Uterus (tissue), 7 donors: ENCODE measurements around a stretch of chr13.

- PRO-cap, 4 experiments: peak in 1 of 4 experiments; most common minus-strand start chr13:30835727 (in 1)
- RAMPAGE, long total RNA, 2 experiments: no peak in any of the 2 experiments
- RRBS: no CpG with 5 or more reads among the region's 16 CpGs
These were observed 70.6 kb upstream of the MEDAG start for GRCh38 chr13:30835323-30836054.

- PRO-cap, 4 experiments: peak in 1 of 4 experiments; most common plus-strand start chr13:30907184 (in 1)
- RAMPAGE, long total RNA, 2 experiments: no peak in any of the 2 experiments
- RRBS: no CpG with 5 or more reads among the region's 15 CpGs
These were observed 1.3 kb downstream of the MEDAG start for GRCh38 chr13:30907018-30908222.

GRCh38 chr13:31201319-31201678, 1.5 kb downstream of the B3GLCT start:
- PRO-cap, 4 experiments: no peak in any of the 4 experiments
- RAMPAGE, long total RNA, 2 experiments: no peak in any of the 2 experiments
- RRBS: no CpG with 5 or more reads among the region's 5 CpGs

GRCh38 chr13:31208112-31208705, 8.4 kb downstream of the B3GLCT start:
- PRO-cap, 4 experiments: peak in 2 of 4 experiments; most common minus-strand start chr13:31208282 (in 2)
- RAMPAGE, long total RNA, 2 experiments: no peak in any of the 2 experiments
- RRBS: no CpG with 5 or more reads among the region's 16 CpGs

GRCh38 chr13:32150600-32151181, 119.1 kb downstream of the FRY start:
- PRO-cap, 4 experiments: peak in 1 of 4 experiments; most common minus-strand start chr13:32150873 (in 1)
- RAMPAGE, long total RNA, 2 experiments: no peak in any of the 2 experiments
- RRBS: no CpG with 5 or more reads among the region's 1 CpG

GRCh38 chr13:32425877-32426512, 1.9 kb downstream of the N4BP2L1 start:
- PRO-cap, 4 experiments: peak in 1 of 4 experiments; most common plus-strand start chr13:32426315 (in 1)
- RAMPAGE, long total RNA, 2 experiments: no peak in any of the 2 experiments
- RRBS: no CpG with 5 or more reads among the region's 11 CpGs

DNA sequence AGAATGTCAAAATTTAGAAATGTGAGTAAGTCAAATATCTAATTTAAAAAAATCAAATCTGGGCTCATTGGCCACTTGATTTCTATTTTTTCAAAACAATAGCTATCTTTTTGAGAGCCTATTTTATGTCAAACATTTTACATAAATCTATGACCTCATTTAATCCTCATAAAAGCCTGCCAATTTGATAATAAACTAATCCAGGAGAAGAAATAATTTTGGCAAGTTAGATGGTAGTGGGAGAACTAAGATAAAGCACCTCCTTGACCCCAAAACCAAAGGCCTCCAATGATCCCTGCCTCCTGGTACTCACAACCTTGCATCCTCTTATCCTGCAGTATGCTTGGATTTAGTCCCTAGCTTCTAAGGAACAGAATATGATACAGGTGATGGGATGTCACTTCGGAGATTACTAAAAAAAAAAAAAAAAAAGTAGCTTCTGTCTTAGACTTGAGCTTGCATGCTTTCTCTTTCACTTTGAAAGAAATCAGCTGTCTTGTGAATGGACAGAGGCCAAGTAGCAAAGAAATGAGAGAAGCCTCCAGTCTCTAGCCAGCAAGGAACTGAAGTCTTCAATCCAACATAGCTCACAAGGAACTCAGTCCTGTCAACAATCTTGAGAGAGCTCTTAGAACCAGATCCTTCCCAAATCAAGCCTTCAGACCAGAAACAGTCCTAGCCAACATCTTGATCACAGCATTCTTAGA, 8.0 kb downstream of the N4BP2L2 start:
- PRO-cap, 4 experiments: no peak in any of the 4 experiments
- RAMPAGE, long total RNA, 2 experiments: no peak in any of the 2 experiments
- RRBS: no CpG with 5 or more reads among the region's 1 CpG

- PRO-cap, 4 experiments: no peak in any of the 4 experiments
- RAMPAGE, long total RNA, 2 experiments: start-site peak on the plus strand in 1 of 2 experiments, at chr13:32672538-32672731 at its widest, 17 reads per replicate
- RRBS: no CpG with 5 or more reads among the region's 1 CpG
These were observed 86.0 kb downstream of the PDS5B start for GRCh38 chr13:32672220-32672783.

DNA sequence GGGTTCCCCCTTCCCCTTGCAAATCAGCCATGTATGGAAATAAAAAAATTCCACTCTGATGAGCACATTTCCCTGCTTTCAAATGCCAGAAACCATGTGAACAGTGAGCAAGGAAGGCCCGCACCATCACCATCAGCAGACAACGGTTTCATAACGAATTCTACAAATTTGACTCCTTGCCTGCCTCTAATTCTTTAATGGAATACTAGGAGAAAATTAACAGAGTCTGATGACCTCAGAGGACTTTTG, 46.8 kb upstream of the KL start:
- PRO-cap, 4 experiments: peak in 4 of 4 experiments; most common plus-strand start position 103 of the sequence (in 4)
- RAMPAGE, long total RNA, 2 experiments: no peak in any of the 2 experiments
- RRBS: no CpG with 5 or more reads among the region's 3 CpGs

DNA sequence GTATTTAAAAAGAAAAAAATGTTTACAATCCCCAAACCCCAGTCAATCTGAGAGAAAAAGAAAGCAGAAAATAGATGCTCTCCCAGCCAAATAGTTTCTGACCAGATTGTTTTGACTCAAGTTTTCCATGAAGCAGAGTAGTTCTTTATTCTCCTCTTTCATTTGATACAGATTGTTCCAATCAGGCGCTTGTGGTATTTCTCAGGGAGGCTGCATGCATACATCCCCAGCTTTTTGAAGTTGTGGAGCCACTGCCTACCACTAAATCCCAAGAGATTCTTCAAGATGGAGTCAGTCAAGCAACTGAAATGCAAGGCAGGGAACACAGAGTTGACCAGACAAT, 110.5 kb downstream of the STARD13 start:
- PRO-cap, 4 experiments: peak in 1 of 4 experiments; most common plus-strand start position 229 of the sequence (in 1)
- RAMPAGE, long total RNA, 2 experiments: no peak in any of the 2 experiments
- RRBS: no CpG with 5 or more reads among the region's 1 CpG

DNA sequence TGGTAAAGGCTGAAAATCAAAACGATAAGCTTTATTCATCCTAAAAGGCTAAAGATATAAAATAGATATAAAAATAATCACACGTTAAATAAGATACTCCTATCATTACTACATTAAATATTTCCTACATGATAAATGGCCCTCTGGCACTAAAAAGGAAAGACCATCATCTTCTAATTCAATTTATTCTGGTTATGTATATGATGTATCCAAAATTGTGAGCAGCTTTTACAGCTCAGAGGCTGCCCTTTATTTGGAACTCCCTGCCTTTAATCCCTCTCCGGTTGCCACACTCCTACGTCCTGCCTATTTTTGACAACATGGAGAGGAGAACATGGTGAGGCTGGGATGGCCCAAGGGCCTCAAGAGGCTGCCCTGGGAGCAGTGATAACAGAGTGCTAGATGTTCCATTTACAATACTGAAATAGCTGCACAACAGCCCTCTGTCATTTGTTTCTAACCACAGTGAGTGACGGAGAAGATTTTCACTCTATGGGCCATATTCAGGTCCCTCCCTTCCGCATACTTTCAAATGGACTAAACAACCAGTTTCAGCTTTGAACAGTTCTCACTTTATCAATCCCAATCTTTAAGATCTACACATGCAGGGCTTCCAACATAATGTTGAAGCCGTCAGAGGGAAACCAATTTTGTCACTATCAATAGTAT, 33.5 kb downstream of the STARD13 start:
- PRO-cap, 4 experiments: no peak in any of the 4 experiments
- RAMPAGE, long total RNA, 2 experiments: start-site peak on the minus strand in 1 of 2 experiments, centred at position 333 of the sequence, 7 reads per replicate
- RRBS: no CpG with 5 or more reads among the region's 7 CpGs

- PRO-cap, 4 experiments: no peak in any of the 4 experiments
- RAMPAGE, long total RNA, 2 experiments: no peak in any of the 2 experiments
- RRBS: no CpG with 5 or more reads among the region's 2 CpGs
These were observed 39.7 kb upstream of the STARD13 start for GRCh38 chr13:33325177-33325684.

- PRO-cap, 4 experiments: peak in 4 of 4 experiments; most common plus-strand start chr13:33350202 (in 4); most common minus-strand start chr13:33350663 (in 4)
- RAMPAGE, long total RNA, 2 experiments: start-site peak on the minus strand in 1 of 2 experiments, at chr13:33350601-33350637 at its widest, 45 reads per replicate
- RRBS: 3% methylated on average over 33 of the region's 95 CpGs
These were observed 64.6 kb upstream of the STARD13 start for GRCh38 chr13:33349807-33350933.

DNA sequence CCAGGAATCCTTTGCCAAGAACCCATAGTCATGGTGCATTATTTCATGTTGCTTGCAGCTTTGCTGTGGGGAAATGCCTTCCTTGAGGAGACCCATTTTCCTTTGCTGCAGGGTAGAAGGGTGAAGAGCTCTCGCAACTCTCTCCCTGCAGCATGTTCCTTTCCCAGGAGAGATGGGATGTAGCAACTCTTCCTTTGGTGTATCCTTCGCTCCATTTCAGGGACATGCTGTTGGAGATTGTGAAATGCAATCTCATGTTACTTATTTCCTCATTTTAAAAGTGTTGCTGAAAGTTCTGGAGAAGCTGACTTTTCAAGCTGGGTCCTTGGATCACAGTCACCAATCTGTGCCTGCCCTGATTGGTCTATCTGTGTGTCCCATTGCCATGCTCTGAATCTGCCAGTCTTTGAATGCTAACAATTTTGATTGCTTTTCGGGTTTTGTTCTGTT, 69.9 kb upstream of the STARD13 start:
- PRO-cap, 4 experiments: no peak in any of the 4 experiments
- RAMPAGE, long total RNA, 2 experiments: no peak in any of the 2 experiments
- RRBS: no CpG with 5 or more reads among the region's 3 CpGs

- PRO-cap, 4 experiments: peak in 1 of 4 experiments; most common minus-strand start chr13:33487982 (in 1)
- RAMPAGE, long total RNA, 2 experiments: no peak in any of the 2 experiments
- RRBS: no CpG with 5 or more reads among the region's 6 CpGs
These were observed 202.2 kb upstream of the STARD13 start for GRCh38 chr13:33487541-33488287.

DNA sequence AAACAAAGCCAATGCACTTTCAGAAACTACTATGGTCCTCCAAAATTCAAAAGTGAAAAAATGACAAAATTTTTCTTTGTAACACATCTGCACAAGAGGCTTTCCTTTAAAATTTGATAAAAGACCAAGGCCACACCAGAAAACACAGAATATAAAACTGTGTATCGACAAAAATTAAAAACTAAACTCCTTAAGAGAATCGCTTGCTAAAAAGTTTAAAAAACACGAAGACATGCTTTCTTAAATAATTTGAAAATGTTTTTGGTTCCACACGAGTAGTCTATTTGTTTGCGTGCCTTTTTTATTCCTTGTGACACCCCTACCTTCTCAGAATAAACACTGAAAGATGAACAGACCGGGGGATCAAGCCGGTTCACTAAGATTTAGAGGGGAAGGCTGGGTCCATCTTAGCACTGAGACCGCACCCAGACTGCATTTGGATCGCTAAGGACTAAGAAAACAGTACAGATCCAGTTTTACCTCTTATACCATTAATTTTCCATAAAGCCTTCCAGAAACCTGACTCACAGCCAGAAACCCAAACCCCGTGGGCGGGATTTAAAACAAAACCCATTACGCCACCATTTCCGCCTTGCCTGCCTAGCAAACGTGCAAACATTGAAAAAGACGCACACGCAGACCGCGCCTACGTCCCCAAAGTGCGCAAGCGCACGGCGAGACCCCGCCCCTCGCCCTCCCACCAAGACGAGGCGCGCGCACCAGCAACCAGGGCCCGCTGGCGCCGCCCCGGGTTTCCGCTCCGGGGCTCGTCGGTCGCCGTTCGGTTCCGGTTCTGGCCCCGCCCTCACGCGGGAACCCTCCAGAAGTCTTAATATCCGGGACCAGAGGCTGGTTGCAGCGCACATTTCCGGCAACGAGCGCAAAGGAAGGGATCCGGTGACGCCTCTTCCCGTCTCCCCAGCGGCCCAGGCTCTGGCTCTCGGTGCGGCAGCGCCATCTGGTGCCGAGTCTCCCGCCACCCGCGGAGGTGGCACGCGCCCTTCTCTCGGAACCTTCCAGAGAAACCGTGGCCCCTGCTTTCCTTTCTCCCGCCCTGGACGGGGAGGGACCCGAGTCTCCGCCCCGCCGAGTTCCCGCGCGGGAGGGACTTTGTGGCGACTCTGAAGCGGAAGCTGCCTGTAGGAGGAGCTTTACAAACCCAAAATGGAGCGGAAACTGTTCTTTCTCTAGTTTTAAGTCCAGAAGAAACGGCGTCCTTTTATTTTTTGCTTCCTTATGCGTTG, 256.7 kb upstream of the STARD13 start:
- PRO-cap, 4 experiments: peak in 4 of 4 experiments; most common plus-strand start position 1,154 of the sequence (in 4); most common minus-strand start position 641 of the sequence (in 4)
- RAMPAGE, long total RNA, 2 experiments: no peak in any of the 2 experiments
- RRBS: 4% methylated on average over 3 of the region's 79 CpGs

GRCh38 chr13:33634430-33634866, 183.5 kb upstream of the RFC3 start:
- PRO-cap, 4 experiments: no peak in any of the 4 experiments
- RAMPAGE, long total RNA, 2 experiments: no peak in any of the 2 experiments
- RRBS: no CpG with 5 or more reads among the region's 8 CpGs

- PRO-cap, 4 experiments: no peak in any of the 4 experiments
- RAMPAGE, long total RNA, 2 experiments: no peak in any of the 2 experiments
- RRBS: no CpG with 5 or more reads among the region's 13 CpGs
These were observed 135.1 kb upstream of the RFC3 start for GRCh38 chr13:33682849-33683201.

- PRO-cap, 4 experiments: no peak in any of the 4 experiments
- RAMPAGE, long total RNA, 2 experiments: no peak in any of the 2 experiments
- RRBS: 81% methylated on average over 4 of the region's 8 CpGs
These were observed 517.7 kb downstream of the RFC3 start for GRCh38 chr13:34335612-34336123.

DNA sequence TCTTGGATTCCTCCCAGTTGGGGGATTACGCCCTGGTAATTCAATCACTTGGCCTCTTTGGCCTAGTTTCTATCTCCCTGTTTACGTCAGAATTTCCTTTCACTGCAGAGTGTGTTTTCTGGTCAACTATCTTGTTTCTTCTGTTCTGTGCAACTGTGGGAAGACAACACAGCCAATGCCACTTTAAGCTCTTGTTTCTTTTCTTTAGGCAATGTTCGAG, 257.4 kb upstream of the MAB21L1 start:
- PRO-cap, 4 experiments: no peak in any of the 4 experiments
- RAMPAGE, long total RNA, 2 experiments: no peak in any of the 2 experiments
- RRBS: no CpG with 5 or more reads among the region's 3 CpGs